ReNcell CX (cell line): Measurements from ENCODE around the genes DUSP6, GALNT4 and DCN.

DNA sequence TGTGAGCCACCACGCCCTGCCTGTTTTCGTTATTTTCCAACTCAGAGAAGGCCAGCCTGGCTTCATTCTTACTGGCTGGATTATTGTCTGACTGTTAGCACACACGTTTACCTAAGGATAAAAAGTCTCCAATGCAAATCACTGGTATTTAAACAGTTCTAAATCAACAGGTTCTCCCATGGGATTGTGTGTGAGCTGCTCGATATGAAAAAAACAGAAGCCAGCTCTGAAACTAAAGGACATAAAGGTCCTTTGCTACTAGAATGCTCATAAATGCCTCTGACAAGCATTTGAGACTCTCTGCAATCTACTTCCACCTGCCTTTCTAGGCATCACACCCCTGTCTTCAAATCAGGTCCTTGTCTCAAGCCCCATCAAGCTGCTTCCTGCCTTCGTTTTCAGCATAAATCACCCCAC lies 265.0 kb downstream of the DUSP6 start:
- PRO-cap = no peak

GRCh38 chr12:89169284-89169864 lies 182.9 kb downstream of the DUSP6 start:
- PRO-cap = no peak

- PRO-cap = no peak
Measured at GRCh38 chr12:89192447-89192957, 159.8 kb downstream of the DUSP6 start.

- PRO-cap = no peak
Measured at GRCh38 chr12:89280720-89281142, 71.6 kb downstream of the DUSP6 start.

DNA sequence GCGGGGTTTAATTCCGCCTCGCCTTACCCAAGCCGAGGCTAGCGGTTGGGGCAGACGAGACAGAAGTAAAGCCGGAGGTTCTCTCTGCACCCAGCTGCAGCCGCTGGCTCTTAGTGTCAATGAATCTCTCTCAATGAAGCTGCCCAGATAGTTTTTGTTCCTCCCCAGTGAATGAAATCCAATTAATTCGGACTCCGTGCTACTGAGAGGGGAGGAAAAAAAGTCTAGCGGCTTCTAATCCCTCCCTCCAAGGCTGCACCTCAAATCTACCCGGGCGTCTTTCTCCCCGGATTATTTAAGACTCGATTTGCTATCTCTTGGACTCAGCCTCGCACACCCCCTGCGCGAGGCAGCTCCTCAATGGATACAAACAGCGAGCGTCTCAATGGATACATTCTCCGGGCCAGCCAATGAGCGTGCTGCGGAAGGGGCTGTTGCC lies at the start of gene DUSP6:
TSS of gene DUSP6 (minus strand) at position 366 of the 439 bp plus-strand sequence.
- PRO-cap = bidirectional peak, plus-strand start outside the sequence, minus-strand start at position 356 of the sequence

DNA sequence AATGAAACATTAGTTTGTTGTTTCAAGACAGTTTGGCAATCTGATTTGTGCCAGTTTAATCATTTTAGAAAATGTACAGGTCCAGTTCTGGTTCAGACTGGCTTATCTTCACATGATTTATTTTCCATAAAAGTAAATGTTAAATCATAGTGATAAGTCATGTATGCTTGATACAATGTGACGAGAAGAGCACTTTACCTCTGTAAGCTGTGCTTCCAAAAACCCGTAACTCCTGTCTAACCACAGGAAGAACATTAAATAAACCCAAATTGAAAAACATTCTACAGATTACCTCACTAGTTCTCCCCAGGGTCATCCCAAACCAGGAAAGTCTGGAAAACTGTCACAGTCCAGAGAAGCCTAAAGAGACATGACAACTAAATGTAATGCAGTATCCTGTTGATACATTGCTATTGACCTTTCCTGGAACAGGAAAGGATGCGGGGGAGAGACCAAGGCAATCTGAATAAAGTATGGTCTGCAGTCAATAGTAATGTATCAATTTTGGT lies 32.5 kb upstream of the DUSP6 start:
- PRO-cap = no peak

GRCh38 chr12:89524353-89525064 lies at the start of gene GALNT4:
TSS of gene GALNT4 (minus strand) at chr12:89524796.
- PRO-cap = bidirectional peak, plus-strand start at chr12:89524551, minus-strand start at chr12:89524553; bidirectional peak, plus-strand start at chr12:89524902, minus-strand start at chr12:89524753

DNA sequence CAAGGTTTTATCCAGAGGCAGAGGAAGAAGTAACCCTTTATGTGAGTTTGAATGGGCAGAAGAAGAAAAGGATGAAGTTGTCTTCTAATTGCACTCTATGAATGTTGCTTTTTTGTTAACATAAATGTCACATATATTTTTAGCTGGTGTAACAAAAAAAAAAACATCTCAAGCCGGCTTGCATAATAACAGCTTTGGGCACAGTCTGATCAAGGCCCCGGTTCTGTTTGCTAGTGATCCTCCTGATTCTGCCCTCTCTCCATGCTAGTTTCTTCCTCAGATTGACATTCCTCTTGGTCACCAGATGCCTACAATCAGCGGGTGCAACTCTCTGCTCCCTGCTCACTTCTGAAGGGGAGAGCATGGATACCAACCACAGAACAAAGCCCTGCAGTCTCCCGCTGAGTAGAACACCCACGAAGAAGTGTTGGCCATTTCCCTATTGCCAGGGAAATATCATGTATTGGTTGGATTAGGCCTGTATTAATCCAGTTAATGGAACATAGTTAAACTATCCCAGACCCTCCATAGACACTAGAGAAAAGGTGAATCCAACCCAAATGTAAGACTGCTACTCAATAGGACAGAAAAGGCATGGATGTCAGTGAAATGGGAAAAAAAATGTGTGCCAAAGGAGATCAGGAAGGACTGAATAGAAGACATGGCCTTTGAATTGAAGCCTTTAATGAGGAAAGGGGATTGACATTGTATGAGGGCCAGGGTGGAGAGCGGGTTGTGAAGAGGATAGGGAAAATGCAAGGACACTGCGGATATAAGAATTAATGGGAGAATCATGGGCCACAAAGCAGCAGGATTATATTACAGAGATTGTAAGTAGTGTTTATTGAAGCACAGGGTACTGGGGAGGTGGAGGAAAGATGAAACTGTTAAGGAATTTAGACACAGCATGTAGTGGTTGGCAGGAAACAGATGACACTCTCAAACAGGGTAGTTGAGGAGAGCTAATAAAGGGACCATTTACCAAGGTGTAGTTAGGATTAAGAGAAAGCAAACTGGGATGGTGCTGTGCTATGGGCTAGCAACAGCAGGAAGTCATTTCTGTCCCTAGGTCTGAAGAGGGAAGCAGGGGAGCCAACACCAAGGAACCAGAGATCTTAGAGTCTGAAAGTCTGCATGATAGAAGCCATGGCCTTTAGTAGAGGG lies 16.2 kb upstream of the POC1B start:
- PRO-cap = no peak

DNA sequence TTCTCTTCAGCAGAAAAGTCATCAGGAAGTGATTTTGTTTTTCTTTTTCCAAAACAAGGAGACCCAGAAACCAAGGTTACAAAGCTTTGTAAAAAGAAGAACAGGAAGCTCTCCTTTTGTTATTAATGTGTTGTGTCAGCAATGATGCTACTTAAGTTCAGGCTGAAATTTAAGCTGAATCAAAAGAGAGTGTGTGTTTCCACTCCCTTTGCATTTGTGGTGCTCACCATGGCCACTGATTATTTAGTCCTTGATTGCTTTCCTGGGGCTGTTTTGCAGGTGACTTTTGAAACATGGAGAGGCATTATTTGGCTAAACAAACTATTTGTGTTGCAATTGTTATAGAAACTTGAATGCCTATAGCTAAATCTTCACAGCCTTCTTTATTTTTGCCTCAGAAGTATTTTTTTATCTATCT lies 155.4 kb upstream of the ATP2B1 start:
- PRO-cap = no peak

GRCh38 chr12:91182490-91183340 lies at the start of gene DCN:
TSS of gene DCN (minus strand) at chr12:91182817.
- PRO-cap = no peak

DNA sequence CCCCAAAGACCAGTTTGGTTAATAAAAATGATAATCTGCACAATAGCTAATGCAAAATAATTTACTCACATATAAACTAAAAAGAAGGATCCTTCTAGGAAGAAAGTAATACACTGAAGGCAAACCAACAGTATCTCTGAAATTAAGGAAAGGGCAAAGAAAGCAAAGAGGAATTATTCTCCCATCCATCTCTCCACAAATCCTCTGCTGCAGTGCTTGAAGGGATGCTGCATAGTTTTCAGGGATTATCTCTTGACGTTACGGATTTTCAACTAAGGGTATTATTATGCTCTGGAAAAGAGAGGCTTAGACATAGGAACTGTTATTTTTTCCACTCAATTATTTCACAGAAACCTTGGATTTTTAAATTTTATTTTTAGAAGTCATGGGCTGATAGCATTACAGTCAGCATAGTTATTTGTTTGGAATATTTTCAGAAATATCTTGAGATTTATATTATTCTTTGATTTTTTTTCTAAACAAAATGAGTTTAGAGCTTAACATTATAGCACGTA lies 57.8 kb upstream of the DCN start:
- PRO-cap = no peak

- PRO-cap = no peak
Measured at GRCh38 chr12:91778080-91778463, 367.6 kb downstream of the BTG1 start.

GRCh38 chr12:91922032-91922462 lies 223.6 kb downstream of the BTG1 start:
- PRO-cap = no peak

DNA sequence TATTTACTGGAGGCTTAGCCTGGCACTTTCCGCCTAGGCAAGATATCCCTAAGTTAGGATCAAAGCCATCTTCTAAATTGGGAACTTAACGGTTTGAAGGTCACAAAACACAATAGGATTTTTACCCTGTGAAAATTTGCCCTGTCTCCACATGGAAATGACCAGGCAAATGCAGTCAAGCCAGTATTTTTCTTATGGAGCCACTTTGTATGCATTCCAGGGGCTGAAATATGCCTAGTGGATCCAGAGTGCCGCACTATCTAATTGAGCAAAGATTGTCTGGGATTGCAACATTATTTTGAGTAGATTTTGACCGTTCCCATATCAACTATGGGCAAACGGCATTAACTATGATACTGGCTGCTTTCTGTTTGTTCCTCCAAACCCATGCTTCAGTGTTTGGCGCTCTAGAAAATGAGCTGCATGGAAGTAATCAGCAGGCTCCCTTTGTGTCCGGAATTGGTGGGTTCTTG lies 223.0 kb downstream of the BTG1 start:
- PRO-cap = no peak

- PRO-cap = no peak
Measured at GRCh38 chr12:91952730-91953440, 192.8 kb downstream of the BTG1 start.

DNA sequence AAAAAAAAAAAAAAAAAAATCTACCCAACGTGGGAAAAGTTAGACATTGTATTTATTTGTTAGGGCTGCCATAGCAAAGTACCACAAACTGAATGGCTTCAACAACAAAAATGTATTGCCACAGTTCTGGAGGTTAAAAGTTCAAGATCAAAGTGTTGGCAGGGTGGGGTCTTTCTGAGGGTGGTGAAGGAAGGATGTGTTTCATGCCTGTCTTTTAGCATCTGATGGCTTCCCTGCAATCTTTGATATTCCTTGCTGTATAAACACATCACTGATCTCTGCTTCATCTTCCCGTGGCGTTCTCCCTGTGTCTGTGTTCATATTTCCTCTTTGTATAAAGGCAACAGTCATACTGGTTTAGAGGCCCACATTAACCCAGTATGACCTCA lies 167.6 kb downstream of the BTG1 start:
- PRO-cap = no peak

GRCh38 chr12:92108499-92109464 lies 36.9 kb downstream of the BTG1 start:
- PRO-cap = no peak

- PRO-cap = no peak
Measured at GRCh38 chr12:92109574-92110027, 36.0 kb downstream of the BTG1 start.

DNA sequence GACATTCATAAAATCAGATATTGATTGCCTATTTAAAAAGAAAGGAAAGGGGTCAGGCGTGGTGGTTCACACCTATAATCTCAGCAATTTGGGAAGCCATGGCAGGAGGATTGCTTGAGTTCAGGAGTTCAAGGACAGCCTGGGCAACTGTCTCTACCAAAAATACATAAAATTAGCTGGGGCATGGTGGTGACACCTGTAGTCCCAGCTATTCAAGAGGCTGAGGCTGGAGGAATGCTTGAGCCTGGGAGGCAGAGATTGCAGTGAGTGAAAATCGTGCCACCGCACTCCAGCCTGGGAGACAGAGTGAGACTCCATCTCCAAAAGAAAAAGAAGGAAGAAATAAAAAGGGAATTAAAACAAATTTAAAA lies 20.7 kb downstream of the BTG1 start:
- PRO-cap = no peak

DNA sequence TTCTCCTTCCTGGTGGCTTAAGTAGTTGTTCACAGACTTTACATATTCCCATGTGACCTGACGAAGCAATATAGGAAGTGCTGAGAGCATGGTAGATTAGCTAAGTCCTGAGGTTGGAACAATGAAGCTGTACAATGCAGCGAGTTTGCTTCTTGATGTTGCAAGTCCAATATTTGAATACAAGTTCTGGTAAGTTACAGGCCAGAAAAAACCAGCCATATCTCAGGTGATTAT lies 72.8 kb upstream of the BTG1 start:
- PRO-cap = no peak